ENCODE measurements around the genes EIF2D, IL20 and IL24.

DNA sequence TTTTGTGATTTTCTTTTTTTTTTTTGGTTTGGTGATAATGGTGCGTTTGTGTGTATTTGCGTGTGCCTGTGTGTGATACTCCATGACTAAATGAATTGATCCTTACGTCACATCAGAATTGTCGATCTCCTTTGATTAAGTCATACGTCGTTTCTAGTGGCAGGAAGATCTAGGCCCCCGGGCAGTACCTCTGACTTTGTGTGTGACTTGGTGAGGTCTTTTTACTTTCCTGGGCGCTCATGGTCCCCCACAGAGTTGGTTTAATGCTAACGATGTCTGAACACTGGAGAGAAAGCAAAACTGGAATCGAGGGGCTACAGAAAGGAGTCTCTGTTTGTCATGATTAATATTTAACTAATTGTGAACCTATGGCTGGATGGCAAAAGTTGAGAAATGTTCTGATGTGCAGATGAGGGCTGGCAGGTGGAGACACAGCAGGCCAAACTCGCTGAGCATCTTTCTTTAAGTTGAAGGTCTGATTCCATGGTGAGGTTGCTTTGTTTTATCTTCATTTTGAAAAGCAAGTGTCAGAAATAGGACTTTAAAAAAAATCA, 2.5 kb downstream of the RASSF5 start:
- RRBS, 2 experiments: no CpG with 5 or more reads among the region's 11 CpGs

GRCh38 chr1:206540134-206540904, 33.0 kb downstream of the RASSF5 start:
- RRBS, 2 experiments: no CpG with 5 or more reads among the region's 10 CpGs

GRCh38 chr1:206560075-206560417, 52.2 kb downstream of the EIF2D start:
- RRBS, 2 experiments: no CpG with 5 or more reads among the region's 6 CpGs

DNA sequence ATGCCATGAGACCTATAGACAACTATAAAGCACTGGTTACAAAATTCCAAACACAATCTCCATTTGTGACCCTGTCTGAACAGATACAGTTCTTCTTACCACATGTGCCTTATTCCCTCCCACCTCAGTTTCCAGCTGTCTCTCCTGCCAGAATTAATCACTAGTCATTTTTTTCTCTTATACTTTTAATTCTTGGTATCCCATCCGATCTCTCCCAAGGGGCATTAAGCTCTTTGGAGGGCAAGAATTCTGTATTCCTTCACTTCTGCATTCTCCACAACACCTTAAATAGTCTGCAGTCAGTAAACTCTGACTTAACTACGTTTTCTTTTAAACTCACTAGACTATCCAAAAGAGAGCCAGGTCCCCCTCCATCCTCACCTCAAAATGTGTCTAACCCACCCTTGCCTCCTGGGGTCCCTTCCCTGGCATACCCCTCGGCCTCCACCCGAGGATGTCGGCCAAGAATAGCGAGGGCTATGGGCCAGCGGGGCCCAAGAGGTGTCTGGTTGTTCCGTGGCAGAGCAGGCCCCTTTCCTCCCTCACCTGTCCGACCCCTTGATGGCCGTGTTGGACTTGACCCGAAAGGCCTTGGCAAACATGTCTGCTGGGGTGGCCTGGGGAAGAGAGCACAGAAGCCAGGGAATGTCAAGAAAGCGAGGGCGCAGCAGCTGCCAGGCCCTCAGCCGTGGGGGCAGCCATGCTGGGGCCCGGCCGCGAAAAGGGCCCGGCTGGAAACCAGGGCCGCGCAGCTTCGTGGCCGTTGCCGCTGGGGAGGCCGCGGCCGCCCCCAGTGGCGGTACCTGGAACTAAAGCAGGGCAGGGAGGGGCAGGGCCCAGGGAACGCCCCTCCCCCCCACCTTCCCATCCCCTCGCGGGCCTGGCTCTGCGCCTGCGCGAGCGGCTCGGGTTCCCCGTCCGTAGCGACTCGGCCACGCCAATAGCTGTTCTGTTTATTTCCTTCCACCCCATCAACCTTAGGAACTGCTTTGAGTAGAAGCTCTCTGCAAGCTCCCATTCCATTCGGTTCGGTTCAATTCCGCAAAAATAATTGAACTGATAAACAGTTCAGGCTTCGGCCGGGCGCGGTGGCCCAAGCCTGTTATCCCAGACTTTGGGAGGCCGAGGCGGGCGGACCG, at the start of gene EIF2D:
Gene EIF2D (minus strand): TSS at position 725 of the 1,139 bp plus-strand sequence.
- RRBS, 2 experiments: no CpG with 5 or more reads among the region's 51 CpGs

DNA sequence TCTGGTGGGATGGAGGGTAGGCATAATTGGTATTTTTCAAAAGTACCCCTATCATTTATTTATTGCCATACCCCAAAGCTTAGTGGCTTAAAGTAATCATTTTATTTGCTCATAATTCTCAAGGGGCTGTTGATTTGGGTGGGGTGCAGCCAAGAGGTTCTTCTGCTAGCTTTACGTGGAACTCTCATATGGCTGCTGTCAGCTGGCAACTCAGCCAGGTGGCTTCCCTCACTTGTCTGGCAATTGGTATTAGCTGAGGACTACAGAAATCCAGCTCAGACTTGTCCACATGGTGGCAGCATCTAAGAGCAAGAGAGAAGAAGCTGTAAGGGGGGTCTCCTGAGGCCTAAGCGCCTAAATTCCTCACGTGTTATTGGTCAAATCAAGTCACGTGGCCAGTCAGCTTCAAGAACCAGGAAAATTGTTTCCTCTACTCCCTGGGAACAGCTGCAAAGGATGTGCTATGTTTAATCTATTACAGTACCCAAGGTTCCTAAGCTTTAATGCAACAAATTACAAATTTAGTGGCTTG, 4.3 kb upstream of the DYRK3 start:
- RRBS, 2 experiments: no CpG with 5 or more reads among the region's 4 CpGs

DNA sequence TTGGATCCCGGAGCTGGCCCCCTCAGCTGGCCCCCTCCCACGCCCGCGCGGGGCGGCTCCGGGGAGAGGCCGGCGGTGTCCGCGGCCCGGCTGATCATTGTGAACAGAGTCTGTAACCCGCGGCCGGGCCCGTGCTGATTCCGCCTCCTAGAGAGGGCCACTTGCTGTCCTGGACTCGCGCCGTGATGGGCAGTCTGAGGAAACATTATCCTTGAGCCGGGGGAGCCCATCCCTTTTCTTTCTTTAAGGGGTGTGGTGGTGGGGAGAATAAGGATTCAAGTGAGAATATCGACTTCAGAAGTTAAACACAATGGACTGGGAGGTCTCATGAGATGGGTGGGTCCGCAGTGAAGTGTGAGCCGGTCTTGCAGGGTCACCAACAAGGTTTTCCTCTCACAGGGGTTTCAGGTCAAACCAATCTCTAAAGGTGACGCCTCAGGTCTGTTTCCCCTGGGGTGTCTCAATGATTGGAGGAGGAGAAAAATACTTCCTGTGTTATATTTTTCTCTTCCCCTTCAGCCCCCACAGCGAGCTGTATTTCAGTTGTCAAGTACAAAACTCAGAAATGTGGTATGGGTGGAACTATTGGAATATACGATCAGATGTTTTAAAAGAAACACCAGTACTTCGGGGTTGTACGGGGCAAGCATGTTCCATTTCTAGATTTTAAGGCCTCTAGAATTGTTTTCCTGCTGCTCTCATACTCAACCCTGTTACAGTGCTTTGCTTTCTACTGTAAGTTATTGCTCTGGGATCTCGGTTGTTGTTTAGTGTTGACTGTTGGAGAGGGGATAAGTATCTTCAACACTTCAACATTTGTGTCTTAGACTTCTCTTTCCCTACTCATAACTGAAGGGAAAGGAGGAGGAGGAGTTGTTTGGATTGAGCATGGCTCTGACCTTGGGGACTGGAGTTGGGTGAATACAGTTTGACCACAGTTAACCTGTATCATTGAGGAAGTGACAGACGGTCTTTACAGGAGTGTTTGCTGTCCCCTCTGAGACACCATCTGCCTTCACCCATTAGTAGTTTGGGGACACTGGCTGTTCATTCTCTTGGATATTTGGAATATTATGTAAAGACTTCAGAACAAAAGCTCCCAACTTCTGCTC, 1.8 kb downstream of the MAPKAPK2 start:
- RRBS, 2 experiments: 1 to 2% methylated on average over 11 to 13 of the region's 31 CpGs

GRCh38 chr1:206690394-206691110, 5.8 kb downstream of the MAPKAPK2 start:
- RRBS, 2 experiments: no CpG with 5 or more reads among the region's 3 CpGs

DNA sequence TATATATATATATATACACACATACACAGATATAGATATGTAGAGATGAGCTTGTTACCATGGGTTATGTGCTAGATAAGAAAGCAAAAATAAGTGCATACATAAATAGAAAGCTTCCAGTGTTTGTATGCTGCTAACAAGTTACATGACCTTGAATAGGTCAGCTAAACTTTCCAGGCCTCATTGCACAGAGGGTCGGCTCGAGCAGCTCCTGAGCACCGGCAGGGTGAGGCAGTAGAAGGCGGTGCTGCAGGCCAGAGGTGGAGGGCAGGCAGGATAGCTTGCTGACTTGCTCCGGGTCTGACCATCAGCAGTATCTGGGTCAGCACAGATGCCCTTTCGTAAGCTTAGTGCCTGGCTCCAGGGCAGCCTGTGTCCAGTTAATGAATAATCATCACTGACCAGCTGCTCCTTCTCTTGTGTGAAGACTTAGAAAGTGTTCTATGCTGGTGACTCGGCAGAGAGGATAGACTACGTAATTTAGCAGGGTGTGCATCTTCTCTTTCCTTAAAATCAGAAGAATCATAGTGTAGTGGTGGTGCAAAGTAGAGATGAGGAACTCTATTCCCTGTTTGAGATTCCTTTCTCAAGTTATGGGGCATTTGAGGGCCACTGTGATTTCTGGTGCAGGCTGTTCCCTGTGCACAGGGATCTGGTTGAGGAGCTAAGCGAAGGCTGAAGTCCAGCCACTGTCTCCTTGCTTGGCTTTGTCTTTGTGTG, 6.9 kb downstream of the MAPKAPK2 start:
- RRBS, 2 experiments: 77 to 85% methylated on average over 3 of the region's 9 CpGs

GRCh38 chr1:206722875-206723369, 38.2 kb downstream of the MAPKAPK2 start:
- RRBS, 2 experiments: 100% methylated on average over 1 of the region's 15 CpGs; no CpG with 5 or more reads in 1 of the 2 experiments

GRCh38 chr1:206865472-206865650, at the start of gene IL20:
TSS of gene IL20 (plus strand) at chr1:206865623.
- RRBS, 2 experiments: no CpG with 5 or more reads among the region's 4 CpGs

DNA sequence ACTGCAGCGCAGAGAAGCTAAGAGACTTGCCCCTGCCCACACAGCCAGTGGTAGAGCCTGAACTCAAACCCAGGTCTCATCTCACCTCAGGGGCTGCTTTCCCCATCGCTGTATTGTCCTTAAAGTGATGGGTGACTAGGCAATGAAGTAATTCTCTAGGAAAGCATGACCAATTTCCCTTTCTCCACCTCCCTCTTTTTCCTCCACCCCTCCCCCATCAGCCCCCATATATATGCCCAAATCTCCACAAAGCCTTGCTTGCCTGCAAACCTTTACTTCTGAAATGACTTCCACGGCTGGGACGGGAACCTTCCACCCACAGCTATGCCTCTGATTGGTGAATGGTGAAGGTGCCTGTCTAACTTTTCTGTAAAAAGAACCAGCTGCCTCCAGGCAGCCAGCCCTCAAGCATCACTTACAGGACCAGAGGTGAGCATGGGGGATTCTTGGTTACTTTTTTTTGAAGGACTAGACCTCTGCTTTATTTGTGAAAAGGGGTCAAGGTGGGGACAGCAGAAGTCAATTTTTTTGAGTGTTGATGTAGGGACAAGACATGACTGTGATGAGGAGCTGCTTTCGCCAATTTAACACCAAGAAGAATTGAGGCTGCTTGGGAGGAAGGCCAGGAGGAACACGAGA, at the start of gene IL24:
Gene IL24 (plus strand): TSS at position 257 of the 639 bp plus-strand sequence.
- RRBS, 2 experiments: no CpG with 5 or more reads among the region's 6 CpGs

DNA sequence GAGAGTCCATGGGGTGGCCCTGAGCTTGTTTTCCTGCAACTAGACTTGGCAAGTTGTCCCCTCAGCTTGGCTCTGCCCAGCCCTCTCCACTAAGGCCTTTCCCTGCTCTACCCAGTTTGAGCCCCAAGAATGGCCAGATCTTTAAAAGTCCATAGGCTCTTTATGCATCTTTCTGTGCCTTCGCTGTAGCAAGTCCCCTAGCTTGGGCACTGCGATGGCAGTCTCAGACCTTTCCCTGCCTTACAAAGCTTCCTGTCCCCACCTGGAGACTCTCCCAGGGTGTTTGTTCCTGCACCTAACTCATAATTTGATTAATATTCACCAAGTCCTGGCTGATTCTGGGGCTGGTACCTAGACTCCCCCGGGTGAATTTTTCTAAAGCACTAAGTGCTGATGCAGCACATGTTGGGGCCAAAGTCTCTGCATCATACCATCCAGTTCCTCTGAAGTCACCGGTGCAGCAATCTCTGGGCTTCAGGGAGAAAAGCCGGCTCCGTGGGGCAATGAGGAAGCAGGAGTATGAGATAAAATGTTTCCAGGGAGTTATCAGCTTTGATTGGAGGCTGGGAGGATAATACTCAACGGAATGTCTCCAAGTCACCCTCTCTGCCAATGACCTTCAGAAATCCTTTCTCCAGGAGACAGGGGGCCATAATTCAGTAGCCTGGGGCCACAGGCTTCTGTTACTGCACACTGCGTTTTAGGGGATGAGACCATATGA, 1.3 kb downstream of the FCAMR start:
- RRBS, 2 experiments: 82 to 90% methylated on average over 2 of the region's 8 CpGs

DNA sequence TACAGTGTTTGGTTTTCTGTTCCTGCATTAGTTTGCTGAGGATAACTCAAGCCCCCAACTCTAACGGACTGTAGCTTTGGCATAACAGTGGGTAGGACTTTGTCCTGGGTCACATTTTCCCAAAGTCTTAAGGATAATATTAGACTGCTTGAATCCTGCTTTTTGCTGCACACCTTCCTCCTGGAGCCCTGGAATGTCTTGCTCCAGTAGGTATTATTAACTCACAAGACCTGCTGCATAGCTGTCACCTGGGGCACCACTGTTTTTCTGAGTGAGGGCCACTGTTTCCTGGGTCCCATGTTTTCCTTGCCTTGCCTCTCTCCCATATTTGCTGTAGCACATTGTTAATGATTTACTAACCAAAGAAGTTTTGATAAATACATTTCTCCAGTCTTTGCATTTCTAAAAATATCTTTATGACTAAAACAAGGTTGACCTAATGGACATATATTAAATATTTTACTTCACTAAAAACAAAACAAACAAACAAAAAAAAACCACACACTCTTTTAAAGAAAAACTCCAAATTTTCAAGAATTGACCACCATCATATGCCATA, 22.5 kb upstream of the FCAMR start:
- RRBS, 2 experiments: no CpG with 5 or more reads among the region's 1 CpG

GRCh38 chr1:207005564-207005949, 27.0 kb downstream of the C1orf116 start:
- RRBS, 2 experiments: no CpG with 5 or more reads among the region's 2 CpGs

DNA sequence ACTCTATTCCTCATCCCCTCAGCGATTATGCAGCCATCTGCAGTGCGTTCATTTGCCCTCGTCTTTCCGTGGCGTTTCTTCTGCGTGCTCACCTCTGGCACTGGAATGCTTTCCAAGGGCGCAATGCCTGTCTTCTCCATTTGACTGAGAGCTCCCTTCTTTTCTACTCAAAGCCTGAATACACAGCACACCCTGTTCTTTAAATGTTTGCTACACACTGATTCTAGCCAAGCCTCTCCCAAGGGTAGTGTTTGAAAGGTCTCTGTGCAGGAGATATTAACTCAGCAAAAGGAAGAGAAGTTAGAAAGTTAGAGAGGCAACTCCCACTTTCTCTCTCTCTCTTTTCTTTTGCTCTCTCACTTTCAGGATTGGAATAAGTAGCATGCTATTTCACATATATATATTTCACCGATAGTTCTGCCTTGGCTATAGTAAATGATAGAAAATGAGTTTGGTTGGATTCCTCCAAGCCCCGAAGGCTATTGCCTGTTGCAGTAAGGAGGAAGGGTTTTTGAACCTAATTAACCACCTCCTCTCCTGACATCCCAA, 22.5 kb downstream of the C1orf116 start:
- RRBS, 2 experiments: no CpG with 5 or more reads among the region's 9 CpGs

DNA sequence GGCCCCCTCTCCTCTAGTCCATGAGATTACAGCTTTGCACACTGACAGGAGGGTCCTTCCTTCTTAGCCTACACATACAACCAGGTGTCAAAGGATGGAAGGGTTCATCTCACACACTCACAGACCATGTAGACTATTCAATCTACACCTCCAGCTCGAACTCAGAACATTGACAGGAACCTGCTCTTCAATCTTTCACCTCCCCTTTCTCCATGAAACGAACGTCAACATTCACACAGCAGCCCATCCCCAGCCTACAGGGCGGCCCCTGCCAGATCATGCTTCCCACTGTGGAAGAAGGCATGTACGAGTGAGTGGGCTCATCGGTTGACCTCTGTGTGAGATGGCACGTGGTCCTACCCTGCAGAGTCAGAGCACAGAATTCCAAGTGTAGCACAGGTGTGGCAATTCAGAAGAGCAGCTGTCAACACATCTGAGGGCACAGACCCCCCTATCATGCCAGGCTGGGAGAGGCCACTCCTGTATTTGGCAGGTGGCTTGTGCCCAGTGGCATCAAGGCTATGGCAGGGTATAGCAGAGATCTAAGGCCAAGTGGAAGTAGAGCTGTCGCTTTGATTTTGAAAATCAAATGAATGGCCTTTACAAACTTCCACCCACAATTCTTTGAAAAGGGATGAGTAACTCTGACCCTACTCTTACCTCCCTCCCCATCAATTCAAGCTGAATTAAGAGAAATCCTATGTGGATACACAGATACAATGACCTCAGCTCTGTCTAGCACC, 13.6 kb downstream of the C1orf116 start:
- RRBS, 2 experiments: no CpG with 5 or more reads among the region's 8 CpGs

- RRBS, 2 experiments: no CpG with 5 or more reads among the region's 4 CpGs
Measured at GRCh38 chr1:207029771-207030400, 2.7 kb downstream of the C1orf116 start.

- RRBS, 2 experiments: no CpG with 5 or more reads among the region's 4 CpGs
Measured at GRCh38 chr1:207030401-207030788, 2.2 kb downstream of the C1orf116 start.

DNA sequence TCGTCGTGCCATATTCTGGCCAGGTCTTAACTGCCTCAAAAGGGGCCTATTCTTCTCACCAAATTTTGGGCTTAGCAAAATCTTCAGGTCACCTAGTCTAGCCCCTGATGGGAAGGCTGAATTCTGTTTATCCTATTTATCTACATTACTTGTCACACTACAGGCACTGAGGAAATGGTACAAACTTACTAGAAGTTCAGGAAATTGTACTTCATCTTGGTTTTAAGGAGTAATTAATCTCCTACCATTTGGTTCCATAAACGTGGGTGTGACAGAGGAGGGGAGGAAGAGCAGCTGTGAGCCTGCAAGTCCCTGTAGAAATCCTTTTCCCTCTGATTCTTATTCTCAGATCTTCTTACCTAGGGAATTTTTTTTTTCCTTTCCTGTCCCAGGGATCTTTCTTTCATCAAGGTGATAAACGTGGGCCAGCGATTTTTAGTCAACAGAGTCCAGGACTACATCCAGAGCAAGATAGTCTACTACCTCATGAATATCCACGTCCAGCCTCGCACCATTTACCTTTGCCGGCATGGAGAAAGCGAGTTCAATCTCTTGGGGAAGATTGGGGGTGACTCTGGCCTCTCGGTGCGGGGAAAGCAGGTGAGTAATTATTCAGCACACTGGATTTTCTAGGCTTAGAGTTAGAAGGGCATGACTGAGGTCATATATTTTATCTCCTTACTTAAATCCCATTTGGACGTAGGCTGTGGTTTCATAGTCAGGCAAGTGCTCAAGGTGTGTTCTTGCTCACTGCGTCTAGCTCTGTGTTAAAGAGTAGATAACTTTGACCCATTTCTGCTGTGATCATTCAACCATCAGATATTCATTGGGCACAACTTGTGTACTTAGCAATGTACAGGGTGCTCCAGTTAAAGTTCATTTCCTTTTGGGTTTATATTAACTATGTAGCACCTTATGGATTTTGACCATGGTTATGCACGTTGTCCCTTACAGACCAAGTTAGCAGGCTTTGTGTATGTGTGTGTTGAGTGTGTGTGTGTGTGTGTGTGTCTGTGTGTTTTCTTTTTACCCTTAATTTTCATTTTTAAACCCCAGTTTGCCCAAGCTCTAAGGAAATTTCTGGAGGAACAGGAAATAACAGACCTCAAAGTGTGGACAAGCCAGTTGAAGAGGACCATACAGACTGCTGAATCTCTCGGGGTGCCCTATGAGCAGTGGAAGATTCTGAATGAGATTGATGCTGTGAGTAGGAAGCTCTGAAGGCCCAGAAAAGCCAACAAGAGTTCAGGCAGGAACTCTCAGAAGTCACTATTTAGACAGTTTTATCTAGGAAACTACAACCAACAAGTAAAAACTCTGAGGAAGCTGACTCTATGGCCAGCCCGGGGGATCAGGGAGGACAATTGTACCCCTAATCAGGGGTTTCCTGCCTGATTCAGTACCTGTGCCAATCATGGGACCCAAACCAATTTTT, 14.5 kb downstream of the PFKFB2 start:
- RRBS, 2 experiments: no CpG with 5 or more reads among the region's 16 CpGs

DNA sequence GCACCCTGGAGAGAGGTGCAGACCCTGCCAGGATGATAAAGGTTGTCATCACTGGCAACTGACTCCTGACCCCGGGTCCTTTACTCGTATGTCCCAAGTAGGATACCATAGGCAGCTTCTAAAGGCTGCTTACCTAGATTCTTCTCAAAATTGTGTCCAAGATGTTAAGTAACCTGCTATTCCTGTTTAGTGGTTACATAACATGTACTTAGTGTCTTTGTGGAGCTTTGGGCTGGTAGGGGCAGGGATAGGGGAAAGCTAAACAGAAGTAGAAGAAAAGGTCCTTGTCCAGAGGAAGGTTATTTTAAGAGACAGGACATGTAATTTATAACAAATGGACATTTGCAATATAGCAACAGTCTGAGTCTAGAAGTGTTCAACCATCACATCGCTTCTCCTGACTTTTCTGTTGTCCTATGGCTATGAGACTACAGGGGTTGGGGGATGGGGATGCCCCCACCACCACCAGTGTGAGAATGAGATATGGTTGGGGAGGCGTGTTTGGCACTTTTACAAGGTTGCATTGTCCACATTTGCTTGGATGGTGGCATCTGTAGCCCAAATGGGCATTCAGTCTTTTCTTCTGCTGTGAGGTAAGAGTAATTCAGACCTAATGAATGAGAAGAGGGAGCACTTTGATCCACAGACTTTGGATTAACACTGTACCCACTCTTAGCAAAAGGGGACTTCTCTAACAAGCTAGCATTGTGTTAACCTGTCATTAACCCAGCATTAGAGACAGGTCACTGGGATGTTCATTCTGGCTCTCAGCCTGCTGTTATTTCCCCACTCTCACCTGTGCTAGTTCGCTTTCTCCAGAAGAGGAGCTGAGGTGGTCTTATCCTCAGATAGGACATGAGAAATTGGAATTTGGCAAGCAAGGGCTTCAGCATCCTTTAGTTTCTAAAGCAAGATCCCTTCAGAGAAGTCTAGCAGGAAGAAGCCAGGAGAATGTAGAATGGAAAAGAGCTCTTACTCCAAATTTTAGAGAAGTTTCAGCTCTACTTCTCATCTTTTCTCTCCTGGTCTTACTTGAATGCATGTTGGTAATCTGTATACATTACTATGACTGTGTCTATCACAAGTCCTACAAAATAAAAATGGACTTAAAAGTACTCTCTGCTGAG, 13.8 kb upstream of the C4BPB start:
- RRBS, 2 experiments: no CpG with 5 or more reads among the region's 5 CpGs

Data from bronchial epithelial cell (primary cell).